Liver (tissue), 9 donors: ENCODE data around the genes SEC22C and TCAIM.

DNA sequence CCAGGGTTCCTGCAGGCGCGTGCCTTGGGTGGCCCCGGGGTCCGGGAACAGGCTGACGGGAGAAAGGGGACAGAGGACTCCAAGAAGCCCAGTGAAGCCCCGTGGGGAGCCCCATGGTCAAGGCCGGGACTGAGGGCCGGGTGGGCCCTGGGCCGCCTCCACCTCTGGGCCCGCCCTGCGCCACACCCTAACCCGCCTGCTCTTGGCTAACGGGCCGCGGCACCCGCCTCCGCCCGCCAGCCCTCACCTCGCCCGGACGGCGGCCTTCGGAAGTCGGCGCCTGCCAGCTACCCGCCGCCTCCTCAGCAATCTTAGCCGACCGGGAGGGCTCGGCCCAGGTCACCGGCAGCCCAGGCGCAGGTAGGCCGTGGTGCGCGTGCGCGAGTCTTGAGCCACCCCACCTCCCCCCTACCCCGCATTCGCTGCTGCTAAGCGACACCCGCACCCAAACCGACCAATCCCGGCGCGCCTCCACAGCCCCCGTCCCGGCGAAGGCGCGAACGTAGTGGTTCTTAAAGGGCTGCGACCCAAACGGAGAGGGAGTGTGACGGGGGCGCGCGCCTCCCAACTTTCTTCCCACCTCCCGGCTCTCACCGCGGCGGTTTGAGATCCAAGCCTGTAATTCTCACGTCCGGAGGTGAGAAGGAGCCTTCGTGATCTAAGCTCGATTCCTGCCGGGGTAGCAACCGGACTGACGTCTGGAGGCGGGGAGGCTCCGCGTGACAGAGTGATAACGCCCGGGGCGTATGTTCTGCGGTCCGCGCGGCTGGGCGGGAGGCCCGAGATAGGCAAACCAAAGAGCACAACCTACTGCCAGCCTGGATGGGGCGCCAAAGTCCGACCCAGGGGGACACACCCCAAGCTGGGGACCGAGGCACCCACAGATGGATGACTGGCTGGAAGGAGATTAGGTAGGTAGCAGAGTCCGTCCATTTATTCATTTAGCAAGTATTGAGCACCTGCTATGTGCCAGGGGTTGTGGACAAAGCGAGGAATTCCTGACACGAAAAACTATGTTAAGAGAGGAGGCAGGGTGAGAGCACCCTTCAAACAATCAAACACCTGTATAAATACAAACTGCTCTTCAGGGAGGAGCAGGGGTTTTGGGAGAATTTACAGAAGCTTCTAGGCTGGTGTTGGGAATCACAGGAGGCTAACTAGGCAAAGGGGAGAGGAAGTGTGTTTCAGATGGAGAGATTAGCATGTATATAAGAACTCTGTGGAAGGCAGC is at the start of gene SEC22C:
Gene SEC22C (minus strand): TSS at position 369 of the 1,231 bp plus-strand sequence.
- PRO-cap, 5 experiments: peak in 5 of 5 experiments; most common plus-strand start position 530 of the sequence (in 5); most common minus-strand start position 313 of the sequence (in 5)
- RAMPAGE, long total RNA, 2 experiments: start-site peak on the plus strand in 1 of 2 experiments, centred at position 523 of the sequence, 38 reads per replicate; start-site peak on the minus strand in 2 of 2 experiments, centred at positions 342 to 683 of the sequence, 58 to 260 reads per replicate
- RRBS: 2% methylated on average over 40 of the region's 86 CpGs

DNA sequence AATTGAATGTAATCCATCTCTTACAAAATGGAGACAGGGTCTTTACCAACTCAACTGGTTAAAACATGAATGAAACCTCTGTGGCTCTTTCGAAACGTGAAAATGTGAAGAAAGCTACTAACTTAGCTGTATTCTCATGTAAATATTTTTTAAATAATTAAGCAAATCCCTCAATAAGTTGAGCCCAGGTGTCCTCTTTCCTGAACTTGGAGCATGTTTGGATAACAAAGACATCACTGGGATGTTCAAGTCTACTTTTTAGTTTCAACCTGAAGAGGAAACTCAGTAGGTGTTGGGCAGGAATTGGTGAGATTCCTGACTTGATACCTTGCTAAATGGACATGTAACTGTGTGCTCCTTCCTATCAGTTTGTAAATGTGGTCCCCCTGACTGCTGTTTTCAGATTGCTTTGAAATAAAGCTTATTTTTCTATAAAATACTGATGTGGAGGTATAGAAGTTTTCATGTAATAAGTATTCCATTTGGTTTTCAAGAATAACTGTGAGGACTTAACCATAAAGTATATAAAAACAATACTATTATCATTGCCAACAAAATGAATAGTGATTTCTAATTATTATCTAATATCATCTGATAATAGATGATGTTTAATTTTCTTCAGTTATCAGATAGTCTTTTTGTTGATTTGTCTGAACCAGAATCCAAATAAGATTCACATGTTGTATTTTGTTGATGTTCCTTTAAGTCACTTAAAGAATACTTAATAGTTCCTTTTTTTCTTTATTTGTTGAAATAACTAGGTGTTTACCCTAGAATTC is 4.1 kb downstream of the SS18L2 start:
- PRO-cap, 5 experiments: no peak in any of the 5 experiments
- RAMPAGE, long total RNA, 2 experiments: no peak in any of the 2 experiments
- RRBS: no CpG with 5 or more reads among the region's 2 CpGs

DNA sequence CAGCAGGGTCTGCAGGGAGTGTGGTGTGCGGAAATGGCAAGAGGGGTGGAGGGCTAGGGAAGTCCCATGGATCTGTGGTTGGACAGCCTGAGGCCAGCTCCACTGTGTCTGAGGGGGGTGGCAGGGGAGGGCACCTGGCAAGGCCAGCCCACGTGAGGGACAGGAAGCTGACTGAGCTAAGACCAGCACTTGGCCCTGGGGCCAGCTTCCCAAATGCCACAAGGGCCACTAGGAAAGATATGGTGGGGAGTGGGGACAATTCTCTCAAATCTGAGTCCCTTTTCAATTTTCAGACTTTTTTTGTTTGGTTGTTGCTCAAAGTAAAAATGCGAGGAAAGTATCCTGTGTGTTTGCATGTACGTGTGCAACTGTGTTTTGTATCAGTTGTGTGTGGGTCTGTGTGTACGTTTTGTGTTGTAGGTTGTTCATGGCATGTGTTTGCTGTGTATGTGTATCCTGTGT is 2.0 kb upstream of the HHATL start:
- PRO-cap, 5 experiments: no peak in any of the 5 experiments
- RAMPAGE, long total RNA, 2 experiments: no peak in any of the 2 experiments
- RRBS: no CpG with 5 or more reads among the region's 5 CpGs

DNA sequence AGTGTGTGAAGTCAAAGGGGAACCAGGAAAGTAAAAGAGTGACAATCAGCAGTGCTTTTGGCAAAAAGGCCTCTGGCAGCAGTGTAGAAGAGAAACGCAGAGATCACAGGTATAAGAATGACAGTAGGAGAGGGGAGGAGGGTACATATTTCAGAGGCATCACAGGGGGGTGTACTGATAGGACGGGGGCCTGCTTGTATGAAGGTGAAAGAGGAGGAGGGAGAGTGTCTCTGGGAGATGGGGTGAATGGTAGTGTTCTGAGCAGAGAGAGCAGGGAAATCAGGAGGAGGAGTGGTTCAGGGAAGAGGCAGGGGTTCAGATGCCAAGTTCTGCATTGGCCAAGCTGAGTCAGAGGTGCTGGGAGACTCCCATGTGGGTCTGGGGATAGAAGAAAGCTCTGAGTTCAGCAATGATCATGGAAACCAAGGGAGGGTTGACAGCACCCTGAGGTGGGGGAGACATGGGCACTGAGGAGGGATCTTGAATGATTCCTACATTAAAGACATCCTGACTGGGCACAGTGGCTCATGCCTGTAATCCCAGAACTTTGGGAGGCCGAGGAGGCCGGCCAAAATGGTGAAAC is 3.0 kb downstream of the CYP8B1 start:
- PRO-cap, 5 experiments: peak in 4 of 5 experiments; most common plus-strand start position 416 of the sequence (in 2); most common minus-strand start position 119 of the sequence (in 3)
- RAMPAGE, long total RNA, 2 experiments: no peak in any of the 2 experiments
- RRBS: no CpG with 5 or more reads among the region's 4 CpGs

GRCh38 chr3:43308527-43309275 is 22.4 kb downstream of the SNRK start:
- PRO-cap, 5 experiments: no peak in any of the 5 experiments
- RAMPAGE, long total RNA, 2 experiments: no peak in any of the 2 experiments
- RRBS: no CpG with 5 or more reads among the region's 3 CpGs

- PRO-cap, 5 experiments: no peak in any of the 5 experiments
- RAMPAGE, long total RNA, 2 experiments: no peak in any of the 2 experiments
- RRBS: no CpG with 5 or more reads among the region's 8 CpGs
Observed at GRCh38 chr3:43413454-43414293, 127.3 kb downstream of the SNRK start.

DNA sequence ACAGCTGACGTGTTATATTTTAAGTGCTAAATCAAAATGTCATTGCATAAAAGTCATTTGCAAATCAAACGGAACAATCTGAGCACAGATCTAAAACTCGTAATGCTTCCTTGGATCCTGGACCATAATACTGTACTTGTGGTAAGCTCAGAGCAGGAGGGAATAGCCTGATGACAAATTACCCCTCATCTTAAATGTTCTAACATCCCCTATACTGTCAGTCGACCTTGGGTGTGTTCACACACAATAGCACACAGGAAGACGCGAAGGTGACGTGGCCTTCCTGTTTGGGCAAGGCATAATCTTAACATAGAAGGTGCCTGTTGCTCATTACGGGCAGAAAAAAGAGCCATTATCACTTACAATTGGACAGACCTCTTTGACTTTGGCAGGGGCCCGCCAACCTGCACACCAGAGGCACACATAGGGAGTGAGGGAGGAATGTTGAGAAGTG is 144.3 kb downstream of the ANO10 start:
- PRO-cap, 5 experiments: peak in 4 of 5 experiments; most common plus-strand start position 330 of the sequence (in 4); most common minus-strand start position 164 of the sequence (in 2)
- RAMPAGE, long total RNA, 2 experiments: no peak in any of the 2 experiments
- RRBS: no CpG with 5 or more reads among the region's 9 CpGs

DNA sequence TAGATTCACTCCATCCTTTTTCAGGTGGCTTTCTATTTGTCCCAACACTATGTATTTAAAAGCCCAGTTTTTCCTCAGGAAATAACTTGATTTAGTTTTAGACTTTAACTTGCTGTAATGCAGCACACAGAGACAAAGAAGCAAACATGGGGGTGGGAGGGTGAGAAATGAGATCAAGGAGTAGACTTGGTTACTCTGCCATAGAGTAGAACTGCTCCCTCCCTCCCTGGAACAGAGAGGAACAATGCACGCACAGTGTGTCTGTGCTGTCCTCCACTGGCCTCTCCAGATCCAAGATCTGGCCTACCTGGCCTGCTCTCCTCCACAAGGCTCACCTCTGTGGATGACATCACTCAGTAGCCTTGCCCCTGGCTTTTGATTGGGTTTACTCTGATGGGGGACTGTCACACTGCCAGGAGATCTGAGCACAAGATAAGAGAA is 22.4 kb upstream of the ANO10 start:
- PRO-cap, 5 experiments: no peak in any of the 5 experiments
- RAMPAGE, long total RNA, 2 experiments: no peak in any of the 2 experiments
- RRBS: no CpG with 5 or more reads among the region's 1 CpG

- PRO-cap, 5 experiments: peak in 5 of 5 experiments; most common plus-strand start chr3:44338779 (in 3); most common minus-strand start chr3:44338700 (in 3)
- RAMPAGE, long total RNA, 2 experiments: start-site peak on the plus strand in 2 of 2 experiments, at chr3:44338759-44338801 at its widest, 265 to 581 reads per replicate
- RRBS: 1% methylated on average over 3 of the region's 37 CpGs
Observed at GRCh38 chr3:44338627-44339233, at the start of gene TCAIM. TSS of gene TCAIM (plus strand) at chr3:44338766.

DNA sequence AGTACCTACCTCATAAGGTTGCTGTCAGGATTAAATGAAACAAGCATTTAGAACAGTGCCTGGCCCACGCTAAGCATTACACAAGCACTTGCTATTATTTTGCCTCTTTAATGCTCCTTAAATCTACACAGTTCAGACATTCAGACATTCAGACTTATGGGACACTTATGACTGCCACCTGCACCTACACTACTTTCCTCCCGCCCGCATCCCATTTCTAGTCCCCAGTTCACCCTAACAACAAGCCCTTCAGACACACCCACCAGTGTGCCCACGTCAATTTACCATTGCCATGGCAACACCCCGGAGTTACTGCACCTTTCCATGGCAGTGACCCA is 27.5 kb upstream of the ZNF502 start:
- PRO-cap, 5 experiments: no peak in any of the 5 experiments
- RAMPAGE, long total RNA, 2 experiments: no peak in any of the 2 experiments
- RRBS: no CpG with 5 or more reads among the region's 5 CpGs

DNA sequence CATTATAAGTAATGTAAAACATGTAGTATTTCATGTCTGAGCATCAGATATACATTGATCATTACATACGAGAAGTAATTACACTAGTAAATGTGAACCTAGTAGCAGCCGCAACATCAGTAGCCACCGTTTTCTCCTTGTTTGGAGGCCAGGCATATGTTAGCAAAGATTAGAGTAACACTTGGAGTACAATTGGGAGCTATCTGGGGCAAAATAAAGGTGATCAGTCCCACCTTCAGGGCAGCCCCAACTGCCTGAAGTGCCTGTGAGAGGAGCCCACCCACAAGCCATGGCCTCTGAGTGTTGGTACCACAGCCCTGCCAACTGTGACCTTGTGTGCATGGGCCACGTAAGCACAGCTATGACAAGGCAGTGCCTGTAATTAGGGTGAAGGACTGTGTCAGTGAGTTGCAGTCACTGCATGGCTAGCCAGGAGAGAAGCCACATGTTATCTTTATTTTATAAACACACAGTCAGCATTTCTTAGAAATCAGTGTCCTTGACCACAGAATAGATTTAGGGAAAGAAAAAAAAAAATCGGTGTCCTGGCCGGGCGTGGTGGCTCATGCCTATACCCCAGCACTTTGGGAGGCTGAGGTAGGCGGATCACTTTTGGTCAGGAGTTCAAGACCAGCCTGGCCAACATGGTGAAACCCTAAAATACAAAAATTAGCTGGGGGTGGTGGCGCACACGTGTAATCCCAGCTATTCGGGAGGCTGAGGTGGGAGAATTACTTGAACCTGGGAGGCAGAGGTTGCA is 24.8 kb downstream of the EXOSC7 start:
- PRO-cap, 5 experiments: no peak in any of the 5 experiments
- RAMPAGE, long total RNA, 2 experiments: no peak in any of the 2 experiments
- RRBS: no CpG with 5 or more reads among the region's 11 CpGs

DNA sequence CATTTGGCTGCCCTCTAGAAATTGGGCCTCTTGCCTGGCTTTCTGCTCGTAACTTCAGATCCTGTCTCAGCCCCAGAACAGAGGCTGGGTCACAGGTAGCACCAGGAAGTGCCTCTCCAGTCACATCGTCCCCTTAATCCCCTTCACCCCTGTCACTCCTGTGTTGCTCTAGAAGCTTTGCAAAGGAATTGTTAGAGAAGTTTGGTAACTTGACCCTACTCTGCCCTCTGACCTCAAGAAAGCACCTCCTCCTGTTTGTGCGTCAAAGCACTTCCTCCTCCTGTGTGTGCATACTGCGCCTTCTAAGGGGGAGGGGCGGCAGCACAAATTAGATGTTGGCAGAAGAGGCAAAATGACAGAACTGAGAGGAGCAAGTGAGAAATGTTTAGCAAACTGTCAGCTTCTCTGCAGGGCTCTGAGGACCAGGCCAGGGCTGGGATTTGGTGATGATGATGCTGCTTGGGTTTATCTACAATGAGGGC is 76.1 kb downstream of the LARS2 start:
- PRO-cap, 5 experiments: peak in 1 of 5 experiments; most common plus-strand start position 341 of the sequence (in 1)
- RAMPAGE, long total RNA, 2 experiments: no peak in any of the 2 experiments
- RRBS: no CpG with 5 or more reads among the region's 5 CpGs

DNA sequence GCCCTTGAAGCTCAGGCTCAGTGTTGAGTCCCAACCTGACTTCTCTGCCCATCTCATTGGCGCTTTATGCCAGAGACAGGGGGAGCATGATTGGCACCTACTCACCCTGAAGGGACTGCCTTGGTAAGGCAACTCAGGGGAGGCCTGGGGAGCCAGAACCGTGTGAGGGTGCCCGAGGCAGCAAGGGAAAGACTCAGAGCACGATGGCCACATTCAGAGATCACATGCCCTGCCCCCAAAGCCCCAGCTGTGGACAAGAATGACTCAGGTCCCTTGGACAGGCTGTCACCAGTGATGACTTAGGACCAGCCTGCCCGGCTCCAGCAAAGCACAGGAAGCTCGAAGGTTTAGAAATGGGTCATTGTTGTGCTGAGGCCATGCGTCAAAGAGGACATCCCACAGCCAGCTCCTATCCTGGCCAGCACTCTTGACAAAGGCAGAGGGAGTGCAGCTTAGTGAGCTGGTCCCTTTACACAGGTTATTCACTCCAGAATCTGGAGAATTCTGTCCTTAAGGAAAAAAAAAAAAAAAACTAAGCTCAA is 49.0 kb upstream of the LIMD1 start:
- PRO-cap, 5 experiments: peak in 1 of 5 experiments; most common plus-strand start position 361 of the sequence (in 1); most common minus-strand start position 193 of the sequence (in 1)
- RAMPAGE, long total RNA, 2 experiments: no peak in any of the 2 experiments
- RRBS: no CpG with 5 or more reads among the region's 7 CpGs

GRCh38 chr3:45545987-45546740 is 48.4 kb upstream of the LIMD1 start:
- PRO-cap, 5 experiments: no peak in any of the 5 experiments
- RAMPAGE, long total RNA, 2 experiments: no peak in any of the 2 experiments
- RRBS: no CpG with 5 or more reads among the region's 7 CpGs

DNA sequence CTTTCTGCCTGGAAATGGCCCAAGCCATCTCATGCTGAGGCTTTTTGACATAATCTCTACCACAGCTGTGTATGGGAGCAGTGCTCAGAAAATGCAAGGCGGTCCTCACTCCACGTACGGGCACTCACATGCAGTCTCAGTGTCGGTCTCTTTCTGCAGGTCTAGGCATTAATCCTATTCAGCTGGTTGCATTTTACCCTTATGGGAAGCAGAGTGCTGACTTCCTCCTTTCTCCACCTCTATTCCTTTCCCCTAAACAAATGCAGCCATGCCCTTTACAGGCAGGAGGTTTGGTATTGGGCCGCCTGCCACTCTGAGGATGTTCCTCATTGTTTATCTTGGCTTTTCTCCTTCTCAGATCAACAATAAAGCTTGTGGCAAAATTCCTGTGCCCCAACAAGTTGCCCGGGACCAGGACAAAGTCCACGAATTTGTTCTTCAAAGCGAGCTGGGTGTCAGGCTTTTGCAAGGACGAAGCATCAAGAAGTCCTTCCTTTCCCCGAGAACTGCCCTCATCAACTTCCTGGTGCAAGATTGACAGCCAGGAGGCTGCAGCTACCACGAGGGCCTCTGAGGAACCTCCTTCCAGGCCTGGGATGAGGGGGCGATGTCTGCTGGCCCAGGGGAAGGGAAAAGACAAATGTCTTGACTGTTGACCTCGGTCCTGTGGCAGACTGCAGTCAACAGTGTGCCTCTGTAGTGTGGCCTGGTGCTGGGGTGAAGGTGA is 47.4 kb upstream of the LIMD1 start:
- PRO-cap, 5 experiments: peak in 4 of 5 experiments; most common plus-strand start position 441 of the sequence (in 4); most common minus-strand start position 243 of the sequence (in 2)
- RAMPAGE, long total RNA, 2 experiments: no peak in any of the 2 experiments
- RRBS: no CpG with 5 or more reads among the region's 13 CpGs

- PRO-cap, 5 experiments: no peak in any of the 5 experiments
- RAMPAGE, long total RNA, 2 experiments: no peak in any of the 2 experiments
- RRBS: no CpG with 5 or more reads among the region's 5 CpGs
Observed at GRCh38 chr3:45547720-45548527, 46.6 kb upstream of the LIMD1 start.

DNA sequence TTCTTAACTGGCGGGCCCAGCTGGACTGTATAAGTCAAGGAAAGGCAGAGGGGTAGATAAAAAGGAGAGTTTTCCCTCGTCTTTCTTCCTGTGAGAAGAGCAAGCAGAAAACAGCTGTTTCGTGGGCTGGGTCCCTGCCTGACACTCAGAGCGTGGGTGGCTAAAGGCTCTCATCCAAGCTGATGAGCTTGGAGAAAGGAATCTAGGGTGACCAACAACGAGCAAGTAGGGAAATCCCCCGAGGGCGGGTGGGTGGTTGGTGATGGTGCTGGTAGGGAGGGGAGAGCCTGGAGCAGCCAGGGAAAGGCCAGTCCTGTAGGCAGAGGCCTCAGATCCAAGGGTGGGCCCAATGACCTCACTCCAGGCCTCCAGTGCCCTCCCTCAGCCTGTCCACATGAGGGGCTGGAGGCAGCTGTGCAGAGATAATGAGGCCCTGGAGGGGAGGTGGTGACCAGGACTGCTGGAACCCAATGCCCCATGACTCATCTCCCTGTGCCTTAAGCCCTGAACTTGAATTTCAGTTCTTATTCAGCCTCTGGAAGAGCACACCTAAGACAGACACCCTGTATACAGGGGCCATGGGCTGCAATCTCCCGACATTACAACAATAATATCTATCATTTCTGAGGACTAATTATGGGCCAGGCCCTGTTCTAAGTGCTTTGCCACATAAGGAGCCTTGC is 43.0 kb upstream of the LIMD1 start:
- PRO-cap, 5 experiments: peak in 1 of 5 experiments; most common minus-strand start position 147 of the sequence (in 1)
- RAMPAGE, long total RNA, 2 experiments: no peak in any of the 2 experiments
- RRBS: no CpG with 5 or more reads among the region's 8 CpGs

GRCh38 chr3:45582662-45583428 is 11.7 kb upstream of the LIMD1 start:
- PRO-cap, 5 experiments: no peak in any of the 5 experiments
- RAMPAGE, long total RNA, 2 experiments: no peak in any of the 2 experiments
- RRBS: no CpG with 5 or more reads among the region's 3 CpGs

DNA sequence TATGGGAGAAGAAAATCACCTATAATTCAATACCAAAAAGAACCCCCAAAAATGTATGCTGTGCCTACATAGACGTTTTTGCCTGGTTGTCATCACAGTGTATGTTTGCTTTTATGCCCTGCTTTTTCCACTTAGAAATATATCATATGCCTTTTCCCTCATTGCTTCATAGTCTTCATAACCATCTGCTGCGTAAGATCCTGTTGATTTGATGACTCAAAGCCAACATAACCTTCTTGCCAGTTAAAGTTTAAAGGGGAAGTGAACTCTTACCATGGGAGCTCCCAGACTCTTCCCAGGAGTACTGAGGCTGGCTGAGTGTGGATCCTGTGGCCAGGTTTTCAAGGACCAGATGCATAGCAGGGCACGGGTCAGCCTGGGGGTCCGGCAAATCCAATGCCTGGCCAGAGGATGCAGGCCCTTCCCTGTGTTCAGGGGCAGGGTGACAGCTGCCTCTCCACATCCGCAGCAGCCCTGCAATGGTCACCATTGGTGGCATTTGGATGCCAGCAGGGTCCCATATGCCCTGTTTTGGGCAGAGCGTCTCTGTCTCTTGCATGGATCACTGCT is 42.0 kb upstream of the SACM1L start:
- PRO-cap, 5 experiments: peak in 3 of 5 experiments; most common plus-strand start position 253 of the sequence (in 1); most common minus-strand start position 133 of the sequence (in 3)
- RAMPAGE, long total RNA, 2 experiments: no peak in any of the 2 experiments
- RRBS: no CpG with 5 or more reads among the region's 6 CpGs

DNA sequence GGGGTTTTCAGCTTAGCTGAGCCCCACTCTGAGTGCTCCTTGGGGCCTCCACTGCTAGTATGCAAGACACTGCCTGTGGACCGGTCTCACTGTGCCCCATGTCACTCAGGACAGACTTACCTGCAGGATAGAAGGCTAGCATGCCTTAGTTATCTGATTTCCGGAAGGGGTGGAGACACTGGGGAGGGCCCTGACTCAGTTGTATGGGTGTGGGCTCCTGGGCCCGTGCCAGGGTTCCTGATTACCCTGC is 4.3 kb upstream of the SLC6A20 start:
- PRO-cap, 5 experiments: no peak in any of the 5 experiments
- RAMPAGE, long total RNA, 2 experiments: no peak in any of the 2 experiments
- RRBS: 72% methylated on average over 2 of the region's 3 CpGs